Ovary (tissue), 7 donors: ENCODE results near the genes SOX15 and FXR2.

- PRO-cap, 7 experiments = no peak in any of the 7 experiments
- RAMPAGE, long total RNA, 2 experiments = no peak in any of the 2 experiments
These were observed 291 bp downstream of the NEURL4 start for GRCh38 chr17:7328834-7329254.

GRCh38 chr17:7392861-7393569 is 1.3 kb downstream of the PLSCR3 start:
- PRO-cap, 7 experiments = no peak in any of the 7 experiments
- RAMPAGE, long total RNA, 2 experiments = no peak in any of the 2 experiments

GRCh38 chr17:7403341-7403839 is 507 bp downstream of the TMEM256 start:
- PRO-cap, 7 experiments = peak in 7 of 7 experiments; most common plus-strand start chr17:7403617 (in 7); most common minus-strand start chr17:7403749 (in 6)
- RAMPAGE, long total RNA, 2 experiments = no peak in any of the 2 experiments

GRCh38 chr17:7404201-7404291 is 149 bp upstream of the TMEM256 start:
- PRO-cap, 7 experiments = no peak in any of the 7 experiments
- RAMPAGE, long total RNA, 2 experiments = no peak in any of the 2 experiments

GRCh38 chr17:7436340-7436867 is 1.2 kb downstream of the TMEM102 start:
- PRO-cap, 7 experiments = peak in 1 of 7 experiments; most common plus-strand start chr17:7436793 (in 1); most common minus-strand start chr17:7436573 (in 1)
- RAMPAGE, long total RNA, 2 experiments = no peak in any of the 2 experiments

GRCh38 chr17:7502407-7503570 is 21.5 kb downstream of the SLC35G6 start:
- PRO-cap, 7 experiments = no peak in any of the 7 experiments
- RAMPAGE, long total RNA, 2 experiments = no peak in any of the 2 experiments

DNA sequence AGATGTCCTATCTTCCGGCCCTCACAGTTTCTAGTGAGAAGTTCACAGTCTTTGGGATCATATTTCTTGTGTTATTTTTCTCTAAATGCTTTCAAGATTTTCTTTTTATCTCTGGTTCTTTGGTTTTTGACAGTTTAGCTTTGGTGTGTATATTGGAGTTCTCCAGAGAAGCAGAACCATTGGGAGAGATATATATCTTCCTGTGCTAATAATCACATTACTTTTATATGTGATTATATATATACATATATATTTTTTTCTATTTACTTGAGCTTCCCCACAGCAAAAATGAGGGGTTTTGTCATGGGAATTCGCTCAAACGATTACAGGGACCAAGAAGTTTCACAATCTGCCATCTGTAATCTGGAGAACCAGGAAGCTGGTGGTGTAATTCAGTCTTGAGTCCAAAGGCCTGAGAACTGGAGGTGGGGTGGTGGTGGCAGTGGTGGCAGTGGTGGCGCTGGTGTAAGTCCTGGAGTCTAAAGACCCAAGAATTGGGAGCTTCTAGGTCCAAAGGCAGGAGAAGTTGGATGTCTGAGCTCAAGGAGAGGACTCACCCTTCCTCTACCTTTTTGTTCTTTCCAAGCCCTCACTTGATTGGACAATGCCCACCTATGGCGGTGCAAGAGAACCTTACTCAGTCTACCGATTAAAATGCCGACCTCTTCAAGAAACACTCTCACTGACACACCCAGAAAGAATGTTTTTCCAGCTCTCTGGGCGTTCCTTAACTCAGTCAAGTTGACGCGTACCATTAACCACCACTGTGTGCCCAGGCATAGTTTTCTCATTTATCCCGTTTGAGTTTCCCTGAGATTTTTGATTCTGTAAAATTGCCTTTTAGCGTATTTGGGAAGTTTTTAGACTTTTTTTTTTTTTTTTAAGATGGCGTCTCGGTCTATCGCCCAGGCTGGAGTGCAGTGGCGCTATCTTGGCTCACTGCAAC is 32.9 kb upstream of the TNFSF12 start:
- PRO-cap, 7 experiments = no peak in any of the 7 experiments
- RAMPAGE, long total RNA, 2 experiments = no peak in any of the 2 experiments

- PRO-cap, 7 experiments = no peak in any of the 7 experiments
- RAMPAGE, long total RNA, 2 experiments = no peak in any of the 2 experiments
These were observed 494 bp upstream of the TNFSF12 start for GRCh38 chr17:7548383-7548745.

DNA sequence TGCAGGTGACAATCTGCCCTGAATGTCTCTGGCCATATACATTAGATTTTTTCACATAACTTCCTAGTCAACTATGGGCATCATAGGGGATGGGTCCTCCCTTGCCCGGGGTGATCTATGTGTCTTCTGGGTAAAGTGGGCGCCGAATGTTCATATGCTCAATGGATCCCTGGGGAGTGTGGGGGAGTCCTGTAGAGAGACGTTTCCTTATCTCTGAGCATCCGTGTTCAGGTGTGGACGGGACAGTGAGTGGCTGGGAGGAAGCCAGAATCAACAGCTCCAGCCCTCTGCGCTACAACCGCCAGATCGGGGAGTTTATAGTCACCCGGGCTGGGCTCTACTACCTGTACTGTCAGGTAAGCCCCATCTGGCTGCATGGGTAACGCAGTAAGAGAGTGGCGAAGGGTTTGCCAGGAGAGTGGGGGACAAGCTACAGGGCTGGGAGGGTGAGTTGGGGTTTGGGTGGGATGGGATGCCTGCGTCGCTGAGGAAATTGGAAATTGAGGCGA is 1.9 kb upstream of the TNFSF13 start:
- PRO-cap, 7 experiments = no peak in any of the 7 experiments
- RAMPAGE, long total RNA, 2 experiments = no peak in any of the 2 experiments

- PRO-cap, 7 experiments = peak in 6 of 7 experiments; most common plus-strand start chr17:7560609 (in 5); most common minus-strand start chr17:7560526 (in 6)
- RAMPAGE, long total RNA, 2 experiments = no peak in any of the 2 experiments
These were observed 1.4 kb upstream of the SENP3 start for GRCh38 chr17:7560196-7560765.

GRCh38 chr17:7582651-7583201 is 926 bp upstream of the MPDU1 start:
- PRO-cap, 7 experiments = no peak in any of the 7 experiments
- RAMPAGE, long total RNA, 2 experiments = no peak in any of the 2 experiments

GRCh38 chr17:7589823-7590630 is at the start of gene SOX15:
SOX15 (minus strand) TSS chr17:7590094.
- PRO-cap, 7 experiments = no peak in any of the 7 experiments
- RAMPAGE, long total RNA, 2 experiments = no peak in any of the 2 experiments

GRCh38 chr17:7614616-7615721 is at the start of gene FXR2:
FXR2 (minus strand) TSS chr17:7614897.
- PRO-cap, 7 experiments = peak in 7 of 7 experiments; most common plus-strand start chr17:7614683 (in 7); most common minus-strand start chr17:7614897 (in 5)
- RAMPAGE, long total RNA, 2 experiments = no peak in any of the 2 experiments

GRCh38 chr17:7668490-7669040 is 17.8 kb downstream of the ATP1B2 start:
- PRO-cap, 7 experiments = no peak in any of the 7 experiments
- RAMPAGE, long total RNA, 2 experiments = no peak in any of the 2 experiments

- PRO-cap, 7 experiments = no peak in any of the 7 experiments
- RAMPAGE, long total RNA, 2 experiments = start-site peak on the plus strand in 1 of 2 experiments, at chr17:7804249-7804273 at its widest, 24 reads per replicate
These were observed 30.0 kb upstream of the KDM6B start for GRCh38 chr17:7803929-7804466.

- PRO-cap, 7 experiments = peak in 1 of 7 experiments; most common plus-strand start chr17:7837826 (in 1); most common minus-strand start chr17:7837771 (in 1)
- RAMPAGE, long total RNA, 2 experiments = no peak in any of the 2 experiments
These were observed 3.5 kb downstream of the KDM6B start for GRCh38 chr17:7837316-7838077.

GRCh38 chr17:7842136-7842489 is 8.1 kb downstream of the KDM6B start:
- PRO-cap, 7 experiments = peak in 7 of 7 experiments; most common plus-strand start chr17:7842349 (in 6); most common minus-strand start chr17:7842268 (in 5)
- RAMPAGE, long total RNA, 2 experiments = no peak in any of the 2 experiments

- PRO-cap, 7 experiments = peak in 7 of 7 experiments; most common plus-strand start chr17:7843733 (in 6); most common minus-strand start chr17:7843642 (in 7)
- RAMPAGE, long total RNA, 2 experiments = no peak in any of the 2 experiments
These were observed 9.5 kb downstream of the KDM6B start for GRCh38 chr17:7843590-7843897.

- PRO-cap, 7 experiments = peak in 7 of 7 experiments; most common plus-strand start chr17:7845049 (in 5); most common minus-strand start chr17:7844874 (in 4)
- RAMPAGE, long total RNA, 2 experiments = start-site peak on the minus strand in 1 of 2 experiments, at chr17:7844824-7844879 at its widest, 29 reads per replicate
These were observed 10.0 kb upstream of the TMEM88 start for GRCh38 chr17:7844801-7845298.

- PRO-cap, 7 experiments = no peak in any of the 7 experiments
- RAMPAGE, long total RNA, 2 experiments = no peak in any of the 2 experiments
These were observed 3.9 kb downstream of the CYB5D1 start for GRCh38 chr17:7861485-7862320.